ENCODE results near the genes OTOG, MRGPRX3, HPS5, LDHC and MRGPRX2.

GRCh38 chr11:16986039-16986717 is 28.0 kb downstream of the PLEKHA7 start:
- RRBS, result no CpG with 5 or more reads among the region's 4 CpGs

GRCh38 chr11:17352825-17354192 is 1.7 kb downstream of the NCR3LG1 start:
- RRBS, result under 1% methylated on average over 14 of the region's 82 CpGs

GRCh38 chr11:17497957-17498556 is 21.4 kb upstream of the ABCC8 start:
- RRBS, result no CpG with 5 or more reads among the region's 4 CpGs

DNA sequence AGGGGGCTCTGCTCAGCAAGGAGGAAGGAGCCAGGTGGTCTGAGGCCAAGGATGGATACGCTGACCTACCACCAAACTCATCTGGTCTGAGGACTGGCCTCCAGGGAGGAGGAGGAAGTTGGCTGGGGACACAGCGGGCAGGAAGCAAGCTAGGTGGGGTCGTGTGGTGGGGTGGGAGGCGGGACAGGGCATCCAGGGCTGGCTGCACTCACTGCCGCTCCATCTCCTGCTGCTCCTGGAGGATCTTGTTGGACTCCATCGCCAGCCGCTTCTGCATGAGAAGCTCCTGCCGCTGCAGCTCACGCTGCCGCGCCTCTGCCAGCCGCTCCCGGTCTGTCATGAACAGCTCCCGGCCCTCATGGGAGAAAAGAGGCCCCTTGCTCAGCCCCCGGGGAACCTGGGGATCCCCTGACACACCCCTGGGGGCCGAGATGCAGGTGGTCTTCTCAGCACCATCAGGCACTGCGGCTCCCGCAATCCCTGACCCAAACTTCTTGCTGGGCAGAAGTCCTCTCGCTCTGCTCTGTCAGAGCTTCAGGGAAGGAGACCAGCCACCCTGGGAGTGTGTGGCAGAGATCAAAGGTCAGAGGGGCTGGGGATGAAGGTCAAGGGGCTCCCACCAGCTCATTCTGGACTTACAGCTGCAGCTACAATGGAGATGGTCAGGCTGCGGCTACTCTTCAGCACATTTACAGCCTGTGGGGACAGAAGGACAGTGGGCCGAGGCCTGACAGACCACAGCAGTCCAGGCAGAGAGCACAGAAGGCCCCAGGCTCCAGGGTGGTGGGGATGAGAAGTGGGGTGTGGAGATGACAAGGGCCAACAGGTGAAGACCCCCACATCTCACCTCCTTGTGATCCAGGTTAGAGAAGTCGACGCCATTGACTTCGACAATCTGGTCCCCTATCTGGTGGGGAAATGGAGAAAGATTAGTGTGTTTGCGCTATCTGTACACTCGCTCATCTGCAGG is 21.4 kb downstream of the USH1C start:
- RRBS, result 23% methylated on average over 1 of the region's 26 CpGs

DNA sequence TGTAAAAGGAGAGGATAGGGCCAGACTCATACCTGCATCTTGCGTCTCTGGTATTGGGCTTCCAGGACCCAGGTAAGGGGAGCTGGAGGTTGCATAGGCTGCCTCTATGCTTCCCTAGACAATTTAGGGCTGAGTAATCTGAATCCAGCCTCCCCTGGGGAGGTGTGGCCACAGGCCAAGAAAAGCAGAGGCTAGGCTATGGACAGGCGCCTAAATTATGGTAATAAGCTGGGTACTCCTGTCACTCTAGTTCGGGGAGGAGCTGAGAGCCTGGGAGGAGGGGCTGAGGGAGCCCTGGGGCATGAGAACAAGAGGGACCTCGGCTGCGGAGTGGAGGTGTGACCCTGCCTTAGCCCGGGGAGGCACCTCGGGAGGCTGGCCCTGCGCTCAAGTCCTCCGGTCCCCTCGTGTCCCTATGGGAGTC is at the start of gene OTOG:
TSS of gene OTOG (plus strand) at position 302 of the 424 bp plus-strand sequence.
- RRBS, result 7% methylated on average over 4 of the region's 10 CpGs

DNA sequence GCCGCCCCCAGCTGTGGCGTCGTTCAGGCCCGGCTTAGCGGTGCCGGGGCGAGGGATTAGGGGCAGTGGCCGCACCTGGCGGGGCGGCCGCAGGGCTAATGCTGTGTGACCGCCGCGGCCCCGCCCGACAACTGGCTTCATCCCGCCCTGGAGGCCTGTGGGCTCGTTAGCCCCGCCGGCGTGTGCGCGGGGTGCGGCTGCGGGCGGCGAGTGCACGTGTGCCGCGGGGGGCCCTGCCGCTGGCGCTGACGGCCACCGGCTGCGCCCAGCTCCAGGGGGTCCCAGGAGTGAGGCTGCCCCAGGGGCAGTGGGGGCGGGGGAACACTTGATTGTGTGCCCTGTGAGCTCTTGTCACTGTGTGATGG is 23.4 kb upstream of the MYOD1 start:
- RRBS, result 7% methylated on average over 14 of the region's 36 CpGs

DNA sequence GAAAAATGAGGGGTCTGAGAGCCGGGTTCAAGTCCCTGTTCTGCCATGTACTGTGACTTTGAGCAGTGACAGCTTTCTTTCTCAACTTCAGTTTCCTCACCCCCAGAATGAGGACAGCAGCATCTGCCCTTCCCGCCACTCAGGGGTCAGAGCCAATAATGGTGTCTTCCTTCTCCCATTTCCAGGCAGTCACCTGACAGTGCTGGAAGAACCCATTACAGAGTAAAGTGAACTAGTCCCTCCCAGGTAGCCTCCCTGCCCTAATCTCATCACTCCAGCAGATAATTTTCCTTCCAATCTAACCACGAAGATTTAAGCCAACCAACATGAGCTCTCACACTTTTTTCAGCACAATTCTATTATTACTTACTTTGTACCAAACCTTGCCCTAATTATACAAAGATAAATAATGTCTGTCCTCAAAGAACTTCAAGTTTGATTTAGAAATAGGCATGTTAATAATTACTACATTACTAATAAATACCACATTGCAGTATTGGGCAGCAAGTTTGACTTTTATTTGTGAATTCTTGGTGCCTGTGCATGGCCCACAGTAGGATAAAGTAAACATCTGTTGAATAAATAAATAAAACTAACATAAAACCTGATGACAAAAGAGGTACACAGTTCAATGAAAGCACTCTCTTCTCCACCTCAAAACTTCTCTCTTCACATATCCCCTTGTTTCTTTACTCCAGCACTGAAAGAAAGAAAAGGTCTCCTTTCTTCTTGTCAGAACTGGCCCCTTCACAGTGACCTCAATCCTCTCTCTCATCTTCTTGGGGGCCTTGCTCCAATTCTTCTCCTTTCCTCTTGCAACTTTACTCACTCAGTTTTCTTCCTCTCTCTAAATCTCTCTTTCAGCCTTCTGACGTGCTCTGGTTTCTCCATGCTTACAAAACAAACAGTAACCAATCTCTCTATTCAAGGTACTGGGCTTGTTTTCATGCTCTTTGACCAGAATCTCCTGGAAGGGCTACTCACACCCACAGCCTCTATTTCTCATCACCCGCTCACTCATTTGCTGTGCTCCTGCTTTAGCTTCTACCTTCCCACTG is 60.8 kb downstream of the SERGEF start:
- RRBS, result no CpG with 5 or more reads among the region's 5 CpGs

DNA sequence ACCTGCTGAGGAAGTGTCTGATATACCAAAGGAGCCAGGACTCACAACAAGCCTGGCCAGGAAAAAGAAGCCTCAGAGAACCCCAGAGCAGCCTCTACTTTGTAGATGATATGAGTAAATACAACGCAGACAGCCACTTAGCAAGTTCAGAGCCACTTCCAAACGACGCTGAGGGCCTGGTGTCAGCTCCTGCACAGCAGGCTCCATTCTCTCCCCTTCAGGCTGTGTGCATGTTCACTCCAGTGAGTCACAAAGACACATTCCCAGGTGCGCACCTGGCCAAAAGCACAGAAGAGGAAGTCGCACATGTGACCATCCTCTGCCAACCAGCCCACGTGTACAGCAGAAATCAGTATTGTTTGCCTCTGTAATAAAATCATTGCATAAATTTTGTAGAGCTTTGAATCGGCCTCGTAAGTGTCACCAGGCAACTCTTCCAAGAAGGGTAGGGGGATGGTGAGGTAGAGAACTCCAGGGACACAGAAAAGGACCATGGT is 19.5 kb upstream of the TPH1 start:
- RRBS, result no CpG with 5 or more reads among the region's 8 CpGs

DNA sequence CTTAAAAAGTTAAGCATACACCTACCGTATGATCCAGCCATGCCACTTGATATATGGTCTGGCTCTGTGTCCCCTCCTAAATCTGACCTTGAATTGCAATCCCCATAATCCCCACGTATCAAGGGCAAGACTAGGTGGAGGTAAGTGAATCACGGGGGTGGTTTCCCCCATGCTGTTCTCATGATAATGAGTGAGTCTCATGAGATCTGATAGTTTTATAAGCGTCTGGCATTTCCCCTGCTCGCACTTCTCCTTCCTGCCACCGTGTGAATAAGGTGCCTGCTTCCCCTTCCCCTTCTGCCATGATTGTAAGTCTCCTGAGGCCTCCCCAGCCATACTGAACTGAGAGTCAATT is 4.7 kb downstream of the SAAL1 start:
- RRBS, result no CpG with 5 or more reads among the region's 6 CpGs

DNA sequence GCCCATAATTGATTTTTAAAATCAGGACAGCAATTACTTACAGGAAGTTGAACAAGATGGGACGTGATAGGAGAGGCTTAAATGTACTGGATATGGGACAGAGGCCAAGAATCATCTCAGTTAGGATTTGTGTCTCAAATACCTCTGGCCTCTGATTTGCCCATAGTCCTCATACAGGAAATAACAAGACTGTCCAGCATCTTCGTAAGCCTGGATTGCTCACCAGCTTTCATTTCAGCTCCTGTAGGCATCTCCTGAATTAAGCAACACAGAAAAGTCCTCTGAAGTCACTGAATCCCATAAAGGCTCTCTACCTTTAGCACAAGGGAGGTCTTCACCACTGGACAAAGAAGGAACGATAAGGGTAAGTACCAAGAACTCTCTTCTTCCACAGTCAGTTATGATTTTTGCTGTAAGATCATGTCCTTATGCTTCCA is at the start of gene MRGPRX3:
TSS of gene MRGPRX3 (plus strand) at position 196 of the 437 bp plus-strand sequence.
- RRBS, result no CpG with 5 or more reads among the region's 3 CpGs

DNA sequence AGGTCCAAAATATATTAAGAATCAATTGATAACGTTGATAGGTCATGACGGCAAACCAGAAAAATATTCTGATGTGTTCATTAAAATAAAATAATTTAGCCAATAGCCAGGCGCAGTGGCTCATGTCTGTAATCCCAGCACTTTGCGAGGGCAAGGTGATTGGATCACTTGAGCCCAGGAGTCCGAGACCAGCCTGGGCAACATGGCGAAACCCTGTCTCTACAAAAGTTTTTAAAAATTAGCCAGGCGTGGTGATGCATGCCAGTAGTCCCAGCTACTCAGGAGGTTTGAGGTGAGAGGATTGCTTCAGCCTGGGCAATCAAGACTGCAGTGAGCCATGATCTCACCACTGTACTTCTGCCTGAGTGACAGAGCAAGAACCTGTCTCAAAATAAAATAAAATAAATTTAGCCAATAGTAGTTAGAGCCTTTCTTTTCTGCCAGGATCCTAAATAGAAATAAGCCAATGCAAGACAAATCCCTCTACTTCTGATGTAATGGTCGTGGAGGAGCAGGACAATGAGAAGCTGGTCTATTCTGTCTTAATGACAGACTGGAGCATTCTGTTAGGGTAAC is 12.2 kb downstream of the HPS5 start:
- RRBS, result no CpG with 5 or more reads among the region's 8 CpGs

DNA sequence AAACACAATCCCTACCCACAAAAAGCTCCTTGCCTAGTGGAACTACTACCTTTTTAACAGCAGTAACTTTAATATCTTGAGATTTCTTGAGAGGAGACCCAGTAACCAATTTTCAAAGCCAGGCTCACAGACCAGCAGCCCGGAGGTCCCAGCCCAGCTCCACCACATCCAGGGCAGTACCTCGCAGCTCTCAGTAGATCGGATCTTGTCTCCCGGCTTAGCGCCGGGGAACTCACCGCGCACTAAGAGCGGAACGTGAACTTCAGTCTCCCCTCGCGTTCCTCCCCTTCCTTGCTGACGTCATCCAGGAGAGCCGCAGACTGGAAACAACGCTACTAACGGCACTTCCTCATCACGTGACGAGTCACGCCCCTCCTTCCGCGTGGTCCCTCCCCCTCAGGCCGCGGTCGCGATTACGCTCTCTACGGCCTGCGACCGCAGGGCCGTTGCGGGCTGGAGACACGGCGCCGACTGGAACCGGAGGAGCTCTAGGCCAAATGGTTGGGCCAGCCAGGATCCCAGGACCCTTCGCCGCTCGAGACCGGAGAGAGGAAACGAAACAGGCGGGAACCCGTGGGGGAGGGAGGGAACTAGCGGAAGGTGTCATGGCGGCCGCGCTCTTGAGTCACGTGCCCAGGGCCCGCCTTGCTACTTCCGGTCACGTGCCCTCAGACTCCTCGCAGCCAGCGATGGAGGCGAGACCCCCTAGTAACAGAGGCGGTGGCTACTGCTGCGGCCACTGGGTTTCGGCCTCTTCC is at the start of gene HPS5:
TSS of gene HPS5 (minus strand) at position 244 of the 758 bp plus-strand sequence.
- RRBS, result under 1% methylated on average over 9 of the region's 56 CpGs

DNA sequence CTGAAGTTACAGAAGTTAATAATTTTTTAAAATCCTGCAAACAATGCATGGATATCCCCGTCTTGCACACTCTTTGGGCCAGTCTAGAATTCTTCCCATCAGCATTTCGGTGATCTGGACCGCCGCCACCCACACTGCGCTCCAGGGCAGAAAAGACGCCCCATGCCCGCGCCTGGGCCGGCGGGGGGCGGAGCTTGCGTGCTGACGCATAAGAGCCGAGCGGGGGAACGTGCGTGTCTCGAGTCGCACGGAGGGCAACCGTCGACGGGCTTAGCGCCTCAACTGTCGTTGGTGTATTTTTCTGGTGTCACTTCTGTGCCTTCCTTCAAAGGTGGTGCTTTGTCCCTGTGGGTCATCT is at the start of gene LDHC:
TSS of gene LDHC (plus strand) at position 241 of the 358 bp plus-strand sequence.
- RRBS, result no CpG with 5 or more reads among the region's 25 CpGs

GRCh38 chr11:18480149-18480612 is 24.5 kb downstream of the LDHAL6A start:
- RRBS, result no CpG with 5 or more reads among the region's 1 CpG

DNA sequence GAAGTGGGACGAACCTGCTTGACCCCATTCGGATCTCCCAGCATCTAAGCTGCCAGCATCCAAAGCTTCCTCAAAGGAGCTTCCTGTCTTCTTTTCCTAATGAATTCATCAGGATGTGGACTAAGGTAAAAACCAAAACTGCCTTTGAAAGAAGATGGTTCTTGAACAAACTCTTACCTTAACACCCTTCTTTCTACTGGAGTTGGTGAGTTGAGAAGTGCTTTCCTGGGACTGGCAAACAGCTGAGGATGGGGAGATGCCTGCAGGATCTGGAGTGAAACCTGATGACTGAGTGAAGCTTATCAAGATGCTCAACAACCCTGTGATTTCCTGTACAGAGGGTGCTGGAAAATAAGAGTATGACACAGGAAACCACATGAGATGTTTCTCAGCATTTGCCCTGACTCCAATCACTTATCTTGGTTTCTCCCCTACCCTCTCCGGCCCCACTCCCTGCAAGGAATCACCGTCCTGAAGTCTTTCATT is at the start of gene MRGPRX2:
TSS of gene MRGPRX2 (minus strand) at position 276 of the 486 bp plus-strand sequence.
- RRBS, result no CpG with 5 or more reads among the region's 4 CpGs

DNA sequence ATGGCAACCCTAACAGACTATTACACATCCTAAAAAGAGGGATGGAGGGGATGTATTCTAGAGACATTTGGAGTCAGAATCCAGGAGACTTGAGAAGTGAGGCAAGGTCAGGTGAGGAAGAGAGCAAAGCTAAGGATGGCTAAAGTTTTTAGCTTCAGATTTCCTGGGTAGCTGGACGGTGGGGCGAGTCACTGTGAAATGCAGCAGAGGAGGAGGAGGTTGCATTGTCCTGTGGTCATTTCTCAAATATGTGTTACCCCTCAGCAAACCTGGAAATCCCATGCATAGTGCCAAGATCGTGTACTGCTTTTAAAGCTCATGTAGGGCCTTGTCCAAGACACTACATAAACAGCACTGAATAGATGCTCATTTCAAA is 20.5 kb downstream of the CSRP3 start:
- RRBS, result no CpG with 5 or more reads among the region's 3 CpGs

DNA sequence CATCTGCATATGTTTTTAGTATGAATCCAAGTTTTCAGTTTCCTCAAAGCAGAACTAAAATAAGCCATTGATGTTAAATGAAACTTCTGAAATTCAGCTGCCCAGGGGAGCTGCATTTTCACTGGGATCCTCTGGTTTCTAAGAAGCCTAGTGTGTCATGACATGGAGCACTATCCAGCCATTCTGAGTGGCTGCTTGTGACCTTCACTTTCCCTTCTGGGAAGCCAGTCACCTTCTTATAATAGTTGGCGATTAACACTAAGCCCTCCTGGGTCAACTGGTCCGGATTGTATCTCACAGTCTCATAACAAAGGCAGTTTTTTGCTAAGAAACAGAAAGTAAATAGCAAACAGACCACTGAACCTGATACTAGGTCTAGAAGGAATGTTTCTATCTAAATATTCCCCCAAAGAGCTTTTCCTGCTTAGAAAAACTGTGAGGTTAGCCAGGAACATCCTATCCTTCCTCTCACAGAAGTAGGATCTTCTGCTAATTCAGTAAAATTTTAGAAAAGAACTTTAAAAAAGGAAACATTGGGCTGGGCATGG is 7.8 kb downstream of the CSRP3 start:
- RRBS, result no CpG with 5 or more reads among the region's 2 CpGs

GRCh38 chr11:19344781-19345498 is 104.2 kb upstream of the E2F8 start:
- RRBS, result 1% methylated on average over 29 of the region's 40 CpGs

GRCh38 chr11:19505165-19506301 is 207.1 kb upstream of the NAV2 start:
- RRBS, result no CpG with 5 or more reads among the region's 5 CpGs

Measured in skeletal muscle cell (primary cell).